Ileum (tissue), 1 donor: ENCODE results near the gene SYNJ2BP.

DNA sequence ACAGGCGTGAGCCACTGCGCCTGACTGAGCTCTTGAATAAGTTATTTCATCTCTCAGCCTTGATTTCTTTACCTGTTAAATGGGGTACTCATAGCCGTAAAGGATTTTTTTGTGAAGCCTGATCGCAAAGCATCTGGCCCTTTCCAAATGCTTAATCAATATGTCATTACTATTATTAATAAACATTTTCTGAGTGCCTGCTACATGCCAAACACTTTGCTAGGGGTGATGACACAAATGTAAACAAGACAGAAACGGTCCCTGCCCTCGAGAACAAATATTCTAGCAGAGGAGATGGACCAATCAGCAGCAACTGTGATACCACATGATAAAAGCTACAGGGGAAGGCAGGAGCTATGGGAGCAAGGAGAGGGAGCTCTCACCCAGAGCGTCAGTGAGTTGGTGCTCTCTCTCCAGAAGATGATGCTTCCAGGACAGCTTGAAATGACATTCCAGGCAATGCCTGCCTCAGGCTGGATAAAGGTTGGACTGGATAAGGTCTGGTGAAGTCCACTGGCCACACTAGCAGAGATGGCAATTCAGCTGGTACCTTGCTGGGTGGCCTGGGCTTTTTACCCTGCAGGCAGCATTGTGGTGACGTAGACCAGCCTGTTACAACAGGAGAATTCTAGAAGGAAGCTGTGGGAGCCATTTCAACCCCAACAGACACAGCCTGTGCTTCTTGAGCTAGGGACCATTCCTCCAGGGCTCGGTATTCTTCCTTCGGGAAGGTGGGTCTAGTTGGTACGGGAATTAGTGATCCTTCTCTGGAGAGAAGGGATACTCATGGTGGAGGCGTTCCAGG is 41.1 kb downstream of the ERH start:
- PRO-cap = no peak

- PRO-cap = no peak
Measured at GRCh38 chr14:69631983-69632761, 20.8 kb downstream of the SUSD6 start.

GRCh38 chr14:69636051-69637080 is 25.0 kb downstream of the SUSD6 start:
- PRO-cap = no peak

- PRO-cap = bidirectional peak, plus-strand start at chr14:69637883, minus-strand start at chr14:69637655
Measured at GRCh38 chr14:69637353-69637788, 26.0 kb downstream of the SUSD6 start.

DNA sequence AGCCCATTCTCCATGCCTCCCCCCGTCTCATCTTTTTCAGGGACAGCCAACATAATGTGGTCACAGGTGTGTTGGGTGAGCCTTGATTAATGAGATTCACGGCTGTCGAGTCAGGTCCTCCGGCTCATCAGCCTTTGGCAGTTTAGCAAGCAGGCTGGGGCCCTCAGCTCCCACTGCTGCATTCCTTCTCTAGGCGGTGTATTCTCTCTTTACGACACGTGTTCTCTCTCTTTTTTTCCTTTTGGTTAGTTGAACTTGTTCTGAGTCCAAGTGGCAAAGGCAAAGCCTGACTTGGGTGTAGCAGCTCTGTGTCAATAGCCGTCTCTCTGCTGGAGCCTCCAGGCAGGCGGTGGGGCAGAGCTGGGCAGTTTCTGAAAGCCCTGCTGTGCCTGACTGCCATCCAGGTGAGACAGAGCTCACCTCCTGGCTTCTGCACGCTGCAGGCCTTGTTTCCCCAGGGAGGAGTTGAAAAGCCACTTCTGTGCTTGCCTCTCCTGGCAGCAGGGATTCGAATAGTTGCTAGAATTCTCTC is 46.6 kb downstream of the SUSD6 start:
- PRO-cap = bidirectional peak, plus-strand start at position 341 of the sequence, minus-strand start at position 136 of the sequence

DNA sequence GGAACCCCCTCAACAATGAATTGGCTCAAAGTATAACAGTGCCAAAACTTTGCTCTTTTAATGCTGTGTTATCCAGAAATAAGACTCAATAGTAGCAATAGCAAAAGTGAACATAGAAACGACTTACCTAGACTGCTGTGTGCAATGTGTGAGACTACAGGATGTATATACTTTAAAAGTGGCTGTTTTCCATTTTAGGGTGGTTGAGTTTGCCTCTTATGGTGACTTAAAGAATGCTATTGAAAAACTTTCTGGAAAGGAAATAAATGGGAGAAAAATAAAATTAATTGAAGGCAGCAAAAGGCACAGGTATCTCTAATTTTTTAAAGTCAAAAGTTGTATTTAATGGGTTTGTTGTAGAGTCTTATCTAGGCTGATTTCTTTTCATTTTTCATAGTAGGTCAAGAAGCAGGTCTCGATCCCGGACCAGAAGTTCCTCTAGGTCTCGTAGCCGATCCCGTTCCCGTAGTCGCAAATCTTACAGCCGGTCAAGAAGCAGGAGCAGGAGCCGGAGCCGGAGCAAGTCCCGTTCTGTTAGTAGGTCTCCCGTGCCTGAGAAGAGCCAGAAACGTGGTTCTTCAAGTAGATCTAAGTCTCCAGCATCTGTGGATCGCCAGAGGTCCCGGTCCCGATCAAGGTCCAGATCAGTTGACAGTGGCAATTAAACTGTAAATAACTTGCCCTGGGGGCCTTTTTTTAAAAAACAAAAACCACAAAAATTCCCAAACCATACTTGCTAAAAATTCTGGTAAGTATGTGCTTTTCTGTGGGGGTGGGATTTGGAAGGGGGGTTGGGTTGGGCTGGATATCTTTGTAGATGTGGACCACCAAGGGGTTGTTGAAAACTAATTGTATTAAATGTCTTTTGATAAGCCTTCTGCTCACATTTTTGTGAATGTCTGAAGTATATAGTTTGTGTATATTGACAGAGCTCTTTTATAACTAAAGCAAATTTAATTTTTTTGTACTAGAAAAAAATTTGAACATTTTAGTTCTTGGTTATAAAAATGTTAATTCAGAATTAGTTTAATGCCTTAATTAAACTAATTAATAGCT is 4.2 kb downstream of the SRSF5 start:
- PRO-cap = no peak

DNA sequence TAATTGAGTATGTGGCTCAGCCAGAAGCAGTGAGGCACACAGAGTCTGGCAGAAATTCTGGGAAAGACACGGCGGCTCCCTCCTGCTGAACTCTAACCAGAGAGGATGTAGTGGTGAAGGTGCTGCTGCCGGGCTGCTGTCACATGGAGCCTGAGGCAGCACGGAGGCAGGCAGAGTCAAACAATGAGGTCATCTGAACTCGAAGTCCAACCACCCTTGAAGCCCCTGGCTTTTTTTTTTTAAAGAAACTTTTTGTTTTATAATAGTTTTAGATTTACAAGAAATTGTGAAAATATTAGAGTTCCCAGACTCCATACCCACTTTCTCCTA is 33.4 kb upstream of the SMOC1 start:
- PRO-cap = no peak

GRCh38 chr14:70229862-70230259 is 41.1 kb upstream of the SLC8A3 start:
- PRO-cap = no peak

GRCh38 chr14:70255419-70256030 is 66.8 kb upstream of the SLC8A3 start:
- PRO-cap = no peak

- PRO-cap = unidirectional peak, minus-strand start at chr14:70417039
Measured at GRCh38 chr14:70416685-70417404, at the start of gene SYNJ2BP. TSS of gene SYNJ2BP (minus strand) at chr14:70417090.

DNA sequence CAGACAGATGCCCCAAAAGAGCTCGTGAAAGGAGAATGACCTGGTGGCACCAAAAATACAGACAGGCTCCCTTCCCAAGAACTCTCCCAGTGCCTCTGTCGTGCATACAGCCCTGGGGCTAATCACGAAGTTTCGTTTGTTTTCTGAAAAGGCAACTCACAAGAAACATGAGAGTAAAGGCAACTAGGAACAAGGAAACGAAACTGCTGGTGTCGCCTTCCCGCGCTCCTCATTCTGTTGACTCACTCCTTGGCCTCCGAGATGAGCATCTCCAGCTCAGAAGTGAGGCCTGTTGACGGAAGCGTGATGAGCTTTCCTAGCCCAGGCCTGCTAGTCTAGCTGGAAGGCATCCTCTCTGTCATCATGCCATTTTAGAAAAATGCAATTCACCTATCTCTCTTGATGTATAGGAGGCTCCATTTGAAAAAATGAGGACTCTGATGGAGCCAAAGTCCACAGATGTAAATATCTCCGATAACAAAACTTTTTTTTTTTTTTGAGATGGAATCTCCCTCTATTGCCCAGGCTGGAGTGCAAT is 50.5 kb downstream of the TTC9 start:
- PRO-cap = no peak

DNA sequence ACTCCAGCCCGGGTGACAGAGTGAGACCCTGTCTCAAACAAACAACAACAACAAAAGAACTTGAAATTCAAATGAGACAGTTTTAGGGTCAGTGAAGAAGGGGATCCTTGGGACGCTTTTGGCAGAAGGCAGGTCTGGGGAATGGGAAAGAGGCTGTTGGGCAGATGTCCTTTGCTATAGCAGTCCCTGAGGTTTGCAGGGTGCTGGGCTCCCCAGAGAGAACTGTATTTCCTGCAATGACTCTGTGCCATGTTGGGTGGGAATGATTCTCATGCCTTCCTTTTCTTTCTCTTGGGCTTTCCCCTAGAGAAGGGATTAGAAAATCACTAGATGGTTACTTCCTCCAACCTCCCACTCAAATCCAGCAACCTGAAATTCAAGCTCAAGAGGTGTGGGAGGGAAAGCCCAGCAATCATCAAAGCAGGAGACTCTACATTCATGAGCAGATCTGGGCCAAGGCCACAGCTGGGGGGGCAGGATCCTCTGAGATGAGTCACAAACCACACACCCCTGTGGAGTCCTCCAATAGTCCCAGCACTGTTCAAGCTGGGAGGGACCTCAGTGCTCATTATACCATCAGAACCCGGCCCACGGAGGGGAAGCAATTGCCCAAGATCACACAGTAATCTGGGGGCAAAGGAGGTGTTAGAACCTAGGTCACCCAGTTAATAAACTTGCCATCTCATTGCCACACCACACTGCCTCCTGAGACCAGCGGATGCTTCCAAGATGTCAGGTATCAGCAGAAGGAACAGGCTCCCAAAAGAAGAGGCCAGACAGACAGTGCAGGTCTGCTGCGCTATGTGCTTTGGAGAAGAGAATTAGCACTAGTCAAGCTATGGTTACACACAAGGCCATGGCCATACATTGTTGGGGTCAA is 65.5 kb downstream of the TTC9 start:
- PRO-cap = no peak

- PRO-cap = no peak
Measured at GRCh38 chr14:70709600-70710530, 68.1 kb downstream of the TTC9 start.

- PRO-cap = no peak
Measured at GRCh38 chr14:70754841-70755244, 54.5 kb downstream of the MAP3K9 start.

GRCh38 chr14:70800602-70801185 is 8.6 kb downstream of the MAP3K9 start:
- PRO-cap = no peak

- PRO-cap = no peak
Measured at GRCh38 chr14:70882880-70883599, 24.2 kb upstream of the PCNX1 start.

DNA sequence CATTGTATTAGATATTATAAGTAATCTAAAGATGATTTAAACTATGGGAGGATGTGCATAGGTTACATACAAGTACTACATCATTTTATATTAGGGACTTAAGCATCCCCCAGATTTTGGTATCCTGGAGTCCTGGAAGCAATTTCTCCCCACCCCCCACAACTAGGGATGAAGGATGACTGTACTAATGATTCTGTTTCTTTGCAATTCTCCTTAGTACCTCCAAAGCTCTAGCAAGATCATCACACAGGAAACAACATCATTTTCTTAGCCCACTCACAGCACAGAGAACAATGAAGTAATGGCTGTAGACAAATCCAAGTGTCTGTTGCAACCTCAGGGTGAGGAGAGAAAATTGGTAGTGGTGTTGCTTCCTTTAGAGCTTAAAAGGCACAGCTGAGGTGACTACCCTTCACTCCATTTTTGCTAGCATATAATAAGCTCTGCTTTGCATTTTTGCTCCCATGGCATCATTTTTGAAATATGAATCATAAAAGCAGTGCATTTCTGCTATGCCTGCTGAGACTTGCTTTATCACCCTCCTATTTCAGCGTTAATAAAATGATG is 18.7 kb upstream of the PCNX1 start:
- PRO-cap = no peak

GRCh38 chr14:71358121-71358794 is 38.0 kb downstream of the SIPA1L1 start:
- PRO-cap = no peak

DNA sequence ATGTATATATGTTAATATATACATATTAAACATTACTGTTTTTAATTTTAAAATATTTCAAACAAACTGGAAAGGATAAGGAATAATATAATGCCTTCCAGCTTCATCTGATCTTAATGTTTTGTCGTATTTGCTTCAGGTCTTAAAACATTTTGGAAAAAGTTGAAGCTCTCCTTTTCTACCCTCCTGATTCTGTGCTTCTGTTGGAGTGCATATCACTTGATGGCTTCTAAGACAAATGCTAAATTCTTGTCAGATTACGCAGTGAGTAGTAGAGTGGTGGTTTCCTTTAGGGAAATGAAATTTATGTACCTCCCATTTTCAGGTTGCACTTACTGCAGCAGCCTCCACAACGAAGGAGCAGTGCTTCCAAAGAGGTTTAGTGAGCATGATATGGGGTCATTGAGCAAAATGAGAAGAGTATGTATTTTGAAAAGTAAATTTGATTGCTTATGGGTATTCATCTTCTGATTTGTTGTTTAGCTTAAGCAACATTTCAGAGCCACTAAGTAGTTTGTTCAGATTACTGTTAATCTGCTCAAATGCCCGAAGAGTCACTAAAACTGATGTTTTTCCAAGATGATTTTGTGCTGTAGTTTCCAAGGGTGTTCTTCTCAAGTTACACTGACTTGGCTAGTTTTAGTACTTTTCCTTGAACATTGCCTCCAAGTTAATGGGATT is 80.5 kb downstream of the SIPA1L1 start:
- PRO-cap = no peak

GRCh38 chr14:71711574-71712270 is 220.5 kb upstream of the RGS6 start:
- PRO-cap = no peak